Skin of body (tissue), 2 donors: Measurements from ENCODE around the gene NT5DC1.

- RAMPAGE, long total RNA = no peak
These were observed 114.8 kb downstream of the FYN start for GRCh38 chr6:111758364-111758955.

GRCh38 chr6:111871676-111872830 lies 1.2 kb downstream of the FYN start:
- RAMPAGE, long total RNA = no peak

- RAMPAGE, long total RNA = no peak
These were observed 77.5 kb upstream of the FYN start for GRCh38 chr6:111950737-111951237.

- RAMPAGE, long total RNA = no peak
These were observed 37.5 kb downstream of the LAMA4 start for GRCh38 chr6:112216527-112217672.

DNA sequence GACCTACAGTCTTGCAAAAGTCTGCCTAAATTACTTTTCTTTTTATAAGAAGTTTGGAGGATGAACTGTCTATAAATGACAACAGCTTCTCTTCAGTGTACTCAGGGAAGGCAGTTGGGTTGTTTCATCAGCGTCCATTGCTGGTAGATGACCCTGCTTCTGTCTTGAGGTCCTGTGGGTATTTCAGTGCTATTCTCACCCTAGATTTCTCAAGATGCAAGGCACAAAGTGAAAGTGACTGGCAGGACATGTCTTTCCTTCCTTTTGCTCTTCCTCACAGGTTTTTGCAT lies 30.9 kb downstream of the LAMA4 start:
- RAMPAGE, long total RNA = no peak

GRCh38 chr6:112250968-112252103 lies 3.0 kb downstream of the LAMA4 start:
- RAMPAGE, long total RNA = no peak

DNA sequence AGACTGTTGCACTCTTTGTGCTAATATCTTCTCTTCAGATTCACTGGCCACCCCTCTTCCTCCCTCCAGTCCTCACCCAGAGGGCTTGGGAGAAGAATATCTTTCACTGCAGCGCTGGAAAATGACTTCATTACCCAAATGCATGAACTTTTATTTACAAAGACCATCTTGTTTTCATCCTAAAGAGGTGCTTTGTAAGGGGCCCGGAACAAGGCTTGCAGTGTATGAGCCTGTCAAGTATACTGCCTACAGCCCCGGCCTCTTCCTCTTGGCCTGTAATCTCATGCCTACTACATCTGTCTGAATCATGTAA lies 525 bp upstream of the LAMA4 start:
- RAMPAGE, long total RNA = no peak

GRCh38 chr6:113221743-113222310 lies 635.3 kb upstream of the MARCKS start:
- RAMPAGE, long total RNA = no peak

DNA sequence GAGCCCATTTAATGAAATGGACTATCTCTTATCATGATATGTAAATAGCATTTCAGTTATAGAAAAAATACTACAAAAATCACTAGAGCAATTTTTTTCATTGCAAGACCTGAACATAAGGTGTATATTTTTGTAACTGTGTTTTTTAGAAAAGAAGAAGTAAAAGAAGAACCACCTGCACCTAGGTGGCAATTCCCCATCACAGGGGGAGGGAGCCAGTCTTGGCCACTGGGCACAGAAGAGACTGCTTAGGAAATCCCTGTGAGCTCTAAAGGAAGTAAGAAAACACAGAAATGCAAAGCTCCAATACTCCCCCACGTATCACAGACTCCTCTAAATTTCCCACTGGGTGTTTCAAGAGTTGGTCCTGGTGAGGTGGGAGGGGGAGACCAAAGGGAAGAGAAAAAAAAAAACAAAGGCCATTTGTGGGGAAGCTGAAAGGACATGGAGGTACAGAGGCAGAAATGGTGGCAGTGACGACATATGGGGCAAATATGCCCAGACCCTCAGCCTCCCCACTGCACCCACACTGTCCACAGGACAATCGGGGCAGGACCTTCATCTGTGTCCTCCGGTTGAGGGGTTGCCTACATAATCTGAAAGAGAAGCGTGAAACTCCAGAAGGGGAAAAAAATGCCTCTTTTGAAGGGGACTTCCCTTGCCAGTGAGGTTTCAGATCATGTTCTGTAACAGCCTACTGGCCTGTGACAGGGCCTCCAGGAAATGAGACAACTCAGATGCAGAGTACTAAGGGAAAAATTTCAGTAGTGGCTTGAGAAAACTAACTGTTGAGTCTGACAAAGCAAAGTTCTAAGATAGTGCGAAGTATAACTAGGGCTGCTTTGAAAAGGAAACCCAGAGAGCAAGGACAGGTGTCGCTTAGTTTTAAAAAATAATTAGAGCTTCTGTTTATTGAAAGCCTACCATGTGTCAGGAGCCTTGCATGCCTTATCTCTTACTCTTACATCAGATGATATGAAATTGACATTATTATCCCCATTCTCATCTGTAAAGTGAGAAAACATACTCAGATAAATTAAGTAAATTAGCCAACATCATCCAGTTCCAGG lies 226.2 kb upstream of the MARCKS start:
- RAMPAGE, long total RNA = no peak

- RAMPAGE, long total RNA = no peak
These were observed 211.7 kb upstream of the MARCKS start for GRCh38 chr6:113645196-113646053.

DNA sequence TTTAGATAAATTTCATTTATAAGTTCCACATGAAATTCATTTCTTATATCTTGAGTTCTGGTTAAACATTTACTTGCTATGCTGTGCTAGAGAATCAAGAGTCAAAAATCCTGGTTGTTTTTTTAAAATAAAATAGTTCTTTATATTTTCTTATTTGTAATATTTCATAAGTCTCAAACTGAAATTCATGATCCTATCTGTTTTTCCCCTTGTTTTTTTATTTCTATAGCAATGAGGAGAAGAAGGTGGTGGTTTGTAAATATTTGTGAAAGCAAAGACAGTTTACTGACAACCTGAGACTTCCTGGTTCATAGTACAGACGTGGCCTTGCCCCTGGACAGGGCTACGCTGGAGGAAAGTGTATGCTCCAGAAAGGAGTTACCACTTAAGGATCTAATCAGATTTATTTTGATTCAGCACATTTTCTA lies 37.8 kb upstream of the MARCKS start:
- RAMPAGE, long total RNA = no peak

DNA sequence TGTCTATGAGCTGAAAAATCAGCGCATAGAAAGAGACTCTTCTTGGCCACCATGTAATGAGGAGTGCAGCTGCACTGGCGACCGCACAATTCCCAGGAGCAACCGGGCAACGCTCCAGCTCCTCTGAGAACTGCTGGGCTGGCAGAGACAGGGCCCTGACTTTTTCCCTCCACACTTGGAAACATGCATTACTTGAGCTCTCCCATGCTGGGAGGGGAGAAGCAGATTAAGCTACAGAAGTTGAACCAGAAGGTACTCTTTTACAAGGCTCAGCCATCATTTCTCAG lies 31.3 kb upstream of the MARCKS start:
- RAMPAGE, long total RNA = no peak

DNA sequence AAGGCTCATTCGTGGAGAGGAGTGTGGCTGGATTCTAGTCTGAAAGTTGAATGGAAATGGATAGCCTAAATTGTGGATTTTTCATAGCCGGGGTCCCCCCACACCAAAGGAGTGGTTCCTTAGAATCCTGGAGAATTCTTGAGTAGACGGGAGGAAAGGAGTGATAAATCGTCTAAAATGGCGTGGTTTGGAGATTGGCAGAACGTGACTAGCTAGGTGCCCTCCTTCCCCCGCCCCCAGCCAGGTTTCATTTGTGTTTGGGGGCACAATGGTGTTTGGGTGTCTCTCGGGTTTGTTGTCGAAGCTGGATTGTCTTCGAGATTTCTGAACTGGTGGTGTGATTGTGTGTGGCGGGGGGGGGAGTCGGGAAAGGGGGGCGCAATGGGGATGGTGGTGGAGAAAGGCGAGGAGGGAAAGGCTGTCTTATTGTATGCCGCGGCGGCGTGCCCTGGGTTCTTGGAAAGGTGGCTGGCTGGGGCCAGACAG lies 813 bp downstream of the MARCKS start:
- RAMPAGE, long total RNA = no peak

GRCh38 chr6:113873068-113873578 lies 16.0 kb downstream of the MARCKS start:
- RAMPAGE, long total RNA = no peak

DNA sequence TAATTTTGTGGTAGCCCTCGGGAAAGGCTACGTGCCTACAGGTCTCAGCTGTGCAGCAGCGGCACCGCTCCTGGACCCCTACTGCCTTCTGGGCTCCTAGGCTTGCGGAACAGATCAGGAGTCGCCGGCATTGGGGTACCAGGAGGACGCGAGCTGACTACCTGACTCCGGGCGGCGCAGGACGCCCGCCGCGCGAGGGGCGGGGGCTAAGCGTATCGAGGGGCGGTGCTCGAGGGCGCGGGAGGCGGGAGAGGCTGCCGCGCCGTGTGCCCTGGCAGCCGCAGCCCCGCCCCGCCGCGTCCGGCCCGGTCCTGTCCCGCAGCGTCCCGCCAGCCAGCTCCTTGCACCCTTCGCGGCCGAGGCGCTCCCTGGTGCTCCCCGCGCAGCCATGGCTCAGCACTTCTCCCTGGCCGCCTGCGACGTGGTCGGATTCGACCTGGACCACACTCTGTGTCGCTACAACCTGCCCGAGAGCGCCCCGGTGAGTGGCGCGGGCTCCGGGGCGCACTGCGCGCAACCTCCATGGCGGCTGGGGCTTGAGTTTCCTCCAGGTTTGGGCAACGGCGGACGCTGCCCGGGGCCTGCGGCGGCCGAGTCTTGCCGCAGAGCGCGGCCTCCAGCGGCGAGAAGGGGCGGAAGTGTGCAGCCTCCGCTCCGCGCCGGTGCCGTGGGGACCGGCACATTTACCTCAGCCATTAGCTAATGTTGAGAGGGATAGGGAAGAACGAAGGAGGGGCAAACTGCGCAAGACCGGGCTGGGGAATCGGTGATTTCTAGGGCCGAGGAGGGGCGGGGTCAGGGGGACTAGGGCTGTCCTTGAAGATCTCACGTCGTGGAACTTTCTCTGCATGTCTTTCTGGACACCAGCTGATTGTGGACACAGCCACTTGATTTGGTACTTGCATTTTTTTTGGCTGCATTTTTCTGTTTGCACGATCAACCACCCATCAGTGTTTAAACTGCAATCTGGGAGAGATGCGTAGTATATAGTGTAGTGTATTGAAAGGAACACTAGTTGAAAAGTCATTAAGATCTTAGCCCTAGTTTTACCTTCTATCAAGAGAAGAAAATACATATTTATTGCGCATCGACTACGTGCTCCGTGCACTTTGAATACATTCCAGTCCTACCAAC lies at the start of gene NT5DC1:
Gene NT5DC1 (plus strand): TSS at position 311 of the 1,134 bp plus-strand sequence.
- RAMPAGE, long total RNA = no peak

DNA sequence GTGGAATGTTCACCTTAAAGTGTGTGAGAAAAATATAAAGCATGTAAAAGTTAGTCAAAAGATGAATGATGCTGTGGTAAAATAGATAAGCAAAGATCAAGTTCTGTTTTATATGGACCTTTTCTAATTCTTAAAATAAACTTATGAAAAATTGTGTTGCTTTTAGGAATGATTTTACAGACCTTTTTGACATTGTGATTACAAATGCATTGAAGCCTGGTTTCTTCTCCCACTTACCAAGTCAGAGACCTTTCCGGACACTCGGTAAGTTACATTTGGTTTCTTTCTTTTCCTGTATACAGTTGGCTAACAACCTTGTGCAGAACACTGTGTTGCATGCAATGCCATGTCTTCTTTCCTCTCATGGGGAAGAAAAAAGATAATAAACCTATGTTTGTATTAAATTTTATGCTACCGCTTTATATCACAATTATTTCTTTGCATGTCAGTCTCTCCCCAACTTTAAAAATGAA lies 31.0 kb downstream of the TSPYL4 start:
- RAMPAGE, long total RNA = no peak

- RAMPAGE, long total RNA = no peak
These were observed 21.7 kb downstream of the DSE start for GRCh38 chr6:116392288-116393071.

- RAMPAGE, long total RNA = no peak
These were observed 27.8 kb upstream of the CALHM6 start for GRCh38 chr6:116433259-116433832.

DNA sequence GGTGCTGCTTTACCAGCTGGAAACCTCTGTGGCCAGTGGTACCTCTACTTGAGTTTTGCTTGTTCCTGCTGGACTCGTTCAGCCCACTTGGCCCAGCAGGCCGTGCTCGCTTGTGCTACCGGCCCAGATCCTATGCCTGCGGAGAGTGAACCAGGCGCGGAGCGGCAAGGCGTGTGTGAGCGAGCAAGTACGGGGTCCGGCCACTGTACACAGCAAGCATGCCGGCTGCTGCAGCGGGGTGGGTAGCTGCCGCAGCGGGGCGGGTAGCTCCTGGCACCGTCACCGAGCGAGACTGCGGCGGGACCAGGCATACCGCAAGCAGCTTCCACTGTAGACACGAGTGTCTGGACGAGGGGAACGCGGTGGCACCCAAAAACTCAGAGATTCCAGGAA lies 6.4 kb upstream of the RWDD1 start:
- RAMPAGE, long total RNA = no peak

- RAMPAGE, long total RNA = no peak
These were observed 52.4 kb downstream of the DCBLD1 start for GRCh38 chr6:117534917-117535154.